Caco-2 (cell line): Measurements from ENCODE around the genes DDHD1 and SOCS4.

DNA sequence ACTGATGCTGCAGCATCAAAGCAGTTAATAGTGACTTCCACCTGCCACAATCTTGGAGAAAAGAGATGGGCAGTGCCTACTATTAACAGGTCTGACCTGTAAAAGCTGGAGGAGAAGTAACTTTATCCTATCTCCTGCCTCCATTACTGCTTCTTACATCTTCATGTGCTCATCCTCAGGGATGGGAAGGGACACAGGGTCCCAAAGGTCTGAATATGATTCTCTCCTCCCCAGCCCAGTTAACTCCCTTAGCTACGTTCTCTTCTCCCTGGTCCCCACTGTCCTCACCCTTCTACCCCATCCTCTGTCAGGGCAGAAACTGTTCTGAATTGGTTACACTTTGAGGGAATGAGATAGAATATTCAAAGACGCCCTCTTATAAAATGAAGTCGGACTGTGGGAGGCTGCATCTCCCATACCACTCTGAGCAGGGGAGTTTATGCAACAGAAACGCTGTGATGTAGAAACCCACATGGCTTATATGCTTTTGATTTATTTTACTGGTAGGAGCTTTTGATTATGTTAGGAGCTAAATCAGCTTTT is 2.4 kb downstream of the PTGER2 start:
- PRO-cap = no peak
- RRBS = no CpG with 5 or more reads among the region's 4 CpGs

GRCh38 chr14:52470759-52471255 is 81.5 kb downstream of the TXNDC16 start:
- PRO-cap = no peak
- RRBS = no CpG with 5 or more reads among the region's 2 CpGs

DNA sequence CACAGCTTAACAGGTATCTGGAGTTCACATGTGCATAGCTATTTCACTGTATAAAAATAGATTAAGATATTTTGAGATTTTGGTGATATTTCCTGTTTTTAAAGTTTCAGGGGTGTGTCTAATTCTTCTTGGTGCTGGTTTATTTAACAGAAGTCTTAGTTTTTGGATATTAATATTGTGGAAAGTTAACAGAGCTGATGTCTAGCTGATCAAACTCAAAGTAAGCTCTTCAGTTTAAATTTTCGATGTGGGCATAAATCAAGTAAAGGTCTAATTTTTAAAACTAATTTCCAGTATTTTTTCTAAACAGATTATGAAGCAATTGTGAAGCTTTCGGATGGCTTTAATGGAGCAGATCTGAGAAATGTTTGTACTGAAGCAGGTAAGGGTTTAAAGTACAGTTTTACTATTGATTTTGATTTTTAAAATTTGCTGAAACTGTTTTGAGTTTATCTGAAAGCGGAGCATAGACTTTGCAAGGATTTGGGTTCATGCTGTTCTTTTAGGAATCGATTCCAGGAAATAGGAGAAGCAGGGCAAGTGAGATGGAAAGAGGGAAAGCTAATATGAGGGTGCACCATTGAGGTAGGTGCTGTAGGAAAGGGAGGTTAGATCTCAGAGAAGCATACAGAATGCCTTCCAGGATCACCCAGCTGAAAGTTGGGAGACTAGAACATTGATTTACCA is 6.2 kb upstream of the STYX start:
- PRO-cap = no peak
- RRBS = no CpG with 5 or more reads among the region's 4 CpGs

GRCh38 chr14:52918509-52918999 is 32.3 kb downstream of the FERMT2 start:
- PRO-cap = no peak

DNA sequence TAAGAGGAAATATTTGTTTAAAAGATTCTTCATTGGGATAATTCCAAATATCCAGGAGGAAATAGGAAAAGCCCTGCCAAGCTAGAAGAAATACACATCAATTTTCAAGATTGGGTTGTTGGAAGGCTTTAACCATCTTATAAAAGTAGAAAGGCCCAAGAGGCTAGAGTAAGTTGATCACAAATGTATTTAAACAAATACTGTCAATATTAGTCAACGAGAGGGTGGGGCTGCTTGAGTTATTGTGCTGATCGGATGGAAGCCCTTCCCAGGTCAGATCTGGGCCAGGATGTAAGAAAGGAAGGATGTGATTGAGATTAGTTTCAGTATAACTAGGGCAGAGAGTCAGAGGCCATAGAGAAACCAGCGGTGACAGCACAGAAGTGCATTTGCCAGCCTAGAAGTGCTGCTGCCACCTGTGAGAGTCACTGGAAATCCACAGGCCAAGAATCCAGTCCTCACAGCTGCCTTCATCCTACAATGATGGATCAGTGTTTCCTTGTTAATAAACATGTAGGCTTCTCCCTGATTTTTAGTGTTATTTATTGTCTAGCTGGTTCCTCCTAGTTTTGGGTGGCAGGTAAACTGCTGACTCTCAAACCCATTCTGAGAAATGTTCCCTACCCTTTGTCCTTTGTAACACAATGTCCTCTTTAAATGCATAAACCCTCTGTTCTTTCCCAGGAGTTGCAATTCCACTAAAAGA is 9.8 kb upstream of the FERMT2 start:
- PRO-cap = no peak
- RRBS = no CpG with 5 or more reads among the region's 3 CpGs

- PRO-cap = bidirectional peak, plus-strand start at chr14:53153409, minus-strand start at chr14:53153299
- RRBS = 4% methylated on average over 9 of the region's 46 CpGs
Measured at GRCh38 chr14:53153134-53153478, at the start of gene DDHD1. Gene DDHD1 (minus strand): TSS chr14:53153323.

DNA sequence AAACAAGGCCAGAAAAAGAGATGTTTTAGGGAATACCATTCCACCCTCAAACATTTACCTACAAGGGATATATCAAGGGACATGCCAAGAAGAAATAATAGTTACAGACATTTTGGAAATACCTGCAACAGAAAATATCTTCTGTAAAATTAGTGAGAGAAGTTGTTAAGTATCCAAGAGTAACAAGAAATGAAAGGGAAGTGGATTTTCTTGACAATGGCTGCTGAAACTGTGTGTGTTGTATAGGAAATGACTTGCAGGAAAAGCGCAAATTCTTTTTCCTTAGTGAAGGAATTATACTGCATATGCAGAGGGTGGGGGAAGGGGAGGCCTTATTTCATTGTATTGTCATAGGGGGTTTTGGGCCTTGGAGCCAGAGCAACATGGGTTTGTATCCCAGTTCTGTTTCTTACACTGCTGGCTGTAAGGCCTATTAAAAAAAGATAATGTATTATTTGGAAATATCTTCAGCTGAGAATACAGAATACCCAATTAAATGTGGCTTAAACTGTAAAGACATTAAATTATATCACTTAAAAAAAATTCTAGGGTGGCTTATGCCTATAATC is 84.4 kb upstream of the DDHD1 start:
- PRO-cap = no peak
- RRBS = no CpG with 5 or more reads among the region's 1 CpG

DNA sequence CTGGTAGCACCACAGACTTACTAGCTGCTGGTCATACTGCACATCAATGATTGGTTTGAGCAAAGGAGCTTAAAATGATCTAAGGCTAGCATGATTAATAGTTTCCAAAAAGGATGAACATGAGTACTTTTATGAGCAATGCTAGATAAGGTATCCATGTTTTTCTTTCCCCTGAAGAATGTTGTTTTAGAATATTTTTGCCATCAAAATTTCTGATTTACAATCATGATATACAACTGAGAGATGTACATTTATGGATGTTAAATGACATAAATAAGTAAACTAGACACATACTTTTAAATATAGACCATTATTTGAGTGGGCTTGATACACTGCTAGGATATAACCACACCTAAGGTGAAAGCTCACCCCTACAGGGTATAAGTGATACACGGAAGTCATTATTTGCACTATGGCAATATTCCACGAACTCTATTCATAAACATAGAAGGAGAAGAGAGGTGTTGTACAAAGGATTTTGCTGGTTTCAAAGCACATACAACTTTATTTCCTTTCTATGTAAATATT is 17.0 kb downstream of the CNIH1 start:
- PRO-cap = no peak
- RRBS = no CpG with 5 or more reads among the region's 2 CpGs

GRCh38 chr14:54426795-54427617 is 14.2 kb downstream of the CNIH1 start:
- PRO-cap = no peak
- RRBS = no CpG with 5 or more reads among the region's 5 CpGs

- PRO-cap = no peak
- RRBS = no CpG with 5 or more reads among the region's 11 CpGs
Measured at GRCh38 chr14:54447034-54447725, 6.0 kb upstream of the CNIH1 start.

GRCh38 chr14:54640855-54641224 is 73.9 kb downstream of the SAMD4A start:
- PRO-cap = no peak
- RRBS = no CpG with 5 or more reads among the region's 1 CpG

GRCh38 chr14:54643437-54644217 is 76.7 kb downstream of the SAMD4A start:
- PRO-cap = bidirectional peak, plus-strand start at chr14:54643843, minus-strand start at chr14:54643630; bidirectional peak, plus-strand start at chr14:54644031, minus-strand start at chr14:54643988
- RRBS = 11% methylated on average over 2 of the region's 9 CpGs

DNA sequence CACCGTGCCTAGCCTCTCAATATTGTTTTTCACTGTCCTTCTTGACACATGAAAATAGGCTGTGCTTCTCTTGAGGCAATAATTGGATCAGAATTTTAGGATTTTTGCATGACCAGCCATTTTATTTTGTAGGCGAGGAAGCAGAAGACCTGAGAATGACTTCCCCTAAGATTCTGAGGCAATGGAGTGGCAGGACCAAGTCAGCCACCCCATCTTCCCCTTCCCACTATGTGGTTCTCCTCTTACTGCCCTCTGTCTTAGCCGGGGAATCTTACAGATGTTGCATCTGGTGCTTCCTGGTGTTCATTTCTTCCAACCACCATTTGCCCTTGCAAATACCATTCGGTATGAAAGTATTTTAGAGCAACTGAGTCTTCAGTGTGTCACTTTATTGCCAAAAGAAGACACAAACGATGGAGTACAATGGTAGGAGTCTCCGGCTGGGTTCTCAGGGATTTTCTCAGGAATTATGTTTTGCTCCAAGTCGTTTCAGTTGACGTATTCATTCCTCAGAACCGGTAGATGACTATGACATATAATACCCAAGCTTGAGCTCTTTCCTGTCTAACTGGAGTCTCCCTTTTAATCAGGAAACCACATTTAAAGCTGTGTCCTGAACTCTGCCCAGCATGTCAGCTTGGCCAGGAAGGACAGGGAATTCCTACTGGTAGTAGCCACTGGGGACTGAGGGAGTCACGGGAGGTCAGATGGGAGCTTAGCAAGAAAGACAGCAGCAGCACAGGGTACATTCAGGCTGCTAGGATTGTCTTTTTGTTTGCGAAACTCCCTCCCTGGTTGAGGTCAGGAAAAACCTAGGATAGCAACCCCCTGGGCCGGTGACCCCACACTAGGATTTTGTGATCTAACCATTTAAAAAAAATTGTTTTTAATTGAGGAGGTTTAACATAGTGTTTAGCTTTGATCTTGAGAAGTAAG is 87.0 kb downstream of the SAMD4A start:
- PRO-cap = no peak
- RRBS = no CpG with 5 or more reads among the region's 12 CpGs

DNA sequence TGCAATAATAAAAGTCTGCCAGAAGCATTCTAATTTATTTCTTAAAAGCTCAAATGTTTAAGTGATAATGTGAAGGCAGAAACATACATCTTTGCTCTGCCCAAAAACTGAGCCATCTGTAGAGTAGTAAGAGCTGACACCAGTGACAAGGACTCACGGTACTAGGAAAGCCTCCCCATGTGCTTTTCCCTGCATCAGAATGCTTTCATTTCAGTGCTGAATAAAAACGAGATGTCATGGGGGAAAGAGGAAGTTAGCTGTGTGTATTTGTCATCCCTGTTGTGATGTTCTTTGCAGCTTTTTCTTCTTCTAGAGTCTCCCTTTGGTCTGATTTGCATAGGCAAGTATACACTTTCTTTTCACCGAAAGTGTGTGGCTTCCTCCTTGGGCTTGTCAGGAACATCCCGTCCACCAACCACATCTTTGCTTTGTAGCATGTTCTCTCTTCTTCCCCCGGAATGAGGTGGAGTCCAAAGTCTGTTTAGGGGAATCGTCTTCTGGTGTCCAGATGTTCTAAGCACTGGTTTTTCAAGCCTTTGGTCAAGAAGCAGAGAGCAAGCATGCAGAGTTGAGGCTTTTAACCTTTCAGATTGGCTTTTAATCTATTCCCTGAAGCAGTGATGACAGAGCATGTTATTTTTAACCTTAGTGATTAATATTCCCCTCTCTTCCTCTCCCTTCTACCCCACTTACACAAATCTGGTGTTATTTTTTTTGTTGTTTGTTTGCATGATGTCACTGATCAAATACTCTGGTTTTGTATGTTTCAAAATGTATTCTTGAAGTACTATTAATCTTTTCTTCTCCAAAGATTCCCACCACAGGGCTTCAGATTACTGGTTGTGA is 163.3 kb downstream of the SAMD4A start:
- PRO-cap = no peak
- RRBS = no CpG with 5 or more reads among the region's 6 CpGs

DNA sequence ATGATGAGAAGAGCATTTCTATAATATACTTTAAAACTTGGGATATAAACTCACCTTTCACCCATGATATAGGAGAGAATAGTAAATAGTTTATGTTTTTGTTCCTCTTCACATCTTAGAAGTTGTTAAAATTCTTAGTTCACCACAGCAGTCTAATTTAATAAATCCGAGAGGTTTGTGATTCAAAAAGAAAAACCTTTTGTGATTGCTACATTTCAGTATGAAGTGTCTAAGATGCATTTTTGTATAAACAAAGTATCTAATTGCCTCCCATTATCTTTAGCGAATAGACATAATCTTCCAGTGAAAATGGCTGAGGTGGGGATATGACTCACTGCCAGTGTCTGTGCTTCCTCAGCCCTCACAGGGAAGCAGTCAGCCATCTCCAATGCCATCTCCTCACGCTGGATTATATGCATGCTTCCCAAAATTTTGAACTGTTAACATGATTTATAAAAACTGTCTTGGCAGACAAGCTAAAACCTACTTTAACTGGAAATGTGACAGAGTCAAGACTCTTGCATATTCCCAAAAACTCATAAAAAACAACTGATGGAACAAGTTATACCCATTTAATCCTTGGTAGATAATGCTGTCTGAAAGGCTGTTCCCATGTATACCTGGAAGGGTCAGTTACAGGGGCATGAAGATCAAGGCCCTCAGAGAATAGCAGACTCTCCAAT is 7.6 kb downstream of the GCH1 start:
- PRO-cap = no peak
- RRBS = no CpG with 5 or more reads among the region's 3 CpGs

DNA sequence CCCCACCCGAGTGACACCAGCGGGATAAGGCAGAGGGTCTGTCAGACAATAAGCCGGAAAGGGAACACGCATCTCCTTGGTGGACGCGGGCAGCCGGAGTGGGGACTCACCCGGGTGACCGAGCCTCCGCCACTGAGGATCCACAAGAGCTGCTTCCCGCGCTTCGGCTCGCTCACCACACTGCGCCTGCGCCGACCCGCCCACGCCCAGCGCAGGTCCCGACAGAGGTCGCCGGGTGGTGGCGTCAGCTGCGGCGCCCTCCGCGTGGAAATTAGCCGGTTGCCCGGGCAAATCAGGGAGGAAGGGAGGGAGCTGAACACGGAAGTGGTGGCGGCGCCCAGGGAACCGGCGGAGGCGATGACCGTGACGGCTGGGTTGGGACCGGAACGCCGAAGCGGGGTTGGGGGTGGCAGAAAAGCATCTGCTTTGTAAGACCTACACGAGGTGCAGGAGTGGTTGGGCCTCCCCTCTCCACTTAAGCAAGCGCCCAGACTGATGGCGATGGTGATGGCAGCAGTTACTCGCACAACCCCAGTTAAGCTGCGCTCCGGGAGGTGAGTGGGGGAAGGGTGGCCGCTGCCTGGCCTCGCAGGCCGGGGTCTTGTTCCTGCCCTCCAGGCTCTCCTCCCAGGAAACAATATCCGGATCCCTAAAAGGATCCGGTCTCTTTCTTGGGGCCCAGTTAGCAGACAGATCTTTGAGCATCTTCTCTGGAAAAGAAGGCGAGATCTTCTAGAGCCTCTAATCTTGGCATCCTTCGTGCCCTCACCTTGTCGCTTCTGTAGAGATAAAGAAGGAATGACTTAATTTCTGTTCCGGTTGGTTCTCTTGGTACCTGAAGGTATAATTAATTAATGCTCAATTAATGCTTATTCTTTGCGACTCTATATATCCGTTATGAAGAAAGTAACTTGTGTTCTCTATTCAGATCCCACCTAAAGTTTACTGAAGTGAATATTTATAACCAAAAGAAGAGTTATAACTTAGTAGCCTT is at the start of gene SOCS4:
TSS of gene SOCS4 (plus strand) at position 319 of the 994 bp plus-strand sequence.
- PRO-cap = bidirectional peak, plus-strand start at position 290 of the sequence, minus-strand start at position 134 of the sequence; bidirectional peak, plus-strand start at position 474 of the sequence, minus-strand start at position 494 of the sequence; bidirectional peak, plus-strand start at position 566 of the sequence, minus-strand start at position 523 of the sequence; unidirectional peak, minus-strand start at position 781 of the sequence
- RRBS = 6% methylated on average over 34 of the region's 59 CpGs

DNA sequence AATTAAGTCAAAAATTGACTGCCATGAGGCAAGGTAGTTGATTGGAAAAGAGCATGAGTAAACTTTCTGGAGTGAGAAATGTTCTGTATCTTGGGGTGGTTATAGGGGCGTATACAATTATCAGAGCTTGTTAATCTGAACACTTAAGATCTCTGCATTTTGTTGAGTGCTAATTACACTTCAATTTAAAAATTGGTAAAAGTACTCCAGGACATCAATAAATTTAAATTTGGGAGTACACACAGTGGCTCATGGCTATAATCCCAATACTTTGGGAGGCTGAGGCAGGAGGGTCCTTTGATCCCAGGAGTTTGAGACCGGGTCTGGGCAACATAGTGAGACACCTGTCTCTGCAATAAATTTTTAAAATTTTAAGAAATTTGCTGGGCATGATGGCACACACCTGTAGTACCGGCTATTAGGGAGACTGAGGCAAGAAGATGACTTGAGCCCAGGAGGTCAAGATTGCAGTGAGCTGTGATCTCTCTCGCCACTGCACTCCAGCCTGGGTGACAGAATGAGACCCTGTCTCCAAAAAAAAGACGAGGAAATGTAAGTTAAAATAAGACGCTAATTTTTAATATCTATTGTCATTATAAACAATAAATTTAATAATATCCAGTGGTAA is 9.3 kb downstream of the MAPK1IP1L start:
- PRO-cap = no peak
- RRBS = no CpG with 5 or more reads among the region's 6 CpGs

GRCh38 chr14:55077607-55078160 is 26.2 kb downstream of the MAPK1IP1L start:
- PRO-cap = bidirectional peak, plus-strand start at chr14:55077895, minus-strand start at chr14:55077753; bidirectional peak, plus-strand start at chr14:55078057, minus-strand start at chr14:55078061
- RRBS = no CpG with 5 or more reads among the region's 11 CpGs

DNA sequence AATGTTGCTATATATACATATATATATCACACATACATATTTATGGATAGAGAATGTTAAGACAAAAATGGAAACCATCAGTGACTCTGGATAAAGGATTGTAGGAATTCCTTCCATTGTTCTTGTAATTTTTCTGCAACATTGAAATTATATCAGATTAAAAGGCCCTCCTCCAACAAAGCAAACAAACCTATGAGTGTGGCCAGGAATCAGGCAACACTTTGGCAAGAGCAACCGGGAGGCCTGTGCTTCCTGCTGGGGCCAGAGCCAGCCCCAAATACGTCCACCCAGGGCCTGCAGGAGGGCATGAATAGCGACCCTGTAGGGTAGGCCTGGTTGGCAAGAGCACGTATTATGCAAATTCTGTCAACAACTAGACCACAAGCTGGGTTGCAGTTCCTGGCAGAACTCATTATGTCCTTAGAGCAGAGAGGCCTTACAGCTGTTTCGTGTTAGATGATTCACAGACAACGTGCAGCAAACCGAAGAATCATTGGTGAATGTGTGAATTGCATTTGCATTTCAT is 27.0 kb upstream of the LGALS3 start:
- PRO-cap = bidirectional peak, plus-strand start at position 276 of the sequence, minus-strand start at position 278 of the sequence
- RRBS = no CpG with 5 or more reads among the region's 7 CpGs

GRCh38 chr14:55107484-55108559 is 21.2 kb upstream of the LGALS3 start:
- PRO-cap = unidirectional peak, plus-strand start at chr14:55107991; bidirectional peak, plus-strand start at chr14:55108024, minus-strand start at chr14:55108041; bidirectional peak, plus-strand start at chr14:55108454, minus-strand start at chr14:55108309
- RRBS = no CpG with 5 or more reads among the region's 22 CpGs